Lung (tissue), 4 donors: ENCODE results near the genes KLHDC7A and ALDH4A1.

DNA sequence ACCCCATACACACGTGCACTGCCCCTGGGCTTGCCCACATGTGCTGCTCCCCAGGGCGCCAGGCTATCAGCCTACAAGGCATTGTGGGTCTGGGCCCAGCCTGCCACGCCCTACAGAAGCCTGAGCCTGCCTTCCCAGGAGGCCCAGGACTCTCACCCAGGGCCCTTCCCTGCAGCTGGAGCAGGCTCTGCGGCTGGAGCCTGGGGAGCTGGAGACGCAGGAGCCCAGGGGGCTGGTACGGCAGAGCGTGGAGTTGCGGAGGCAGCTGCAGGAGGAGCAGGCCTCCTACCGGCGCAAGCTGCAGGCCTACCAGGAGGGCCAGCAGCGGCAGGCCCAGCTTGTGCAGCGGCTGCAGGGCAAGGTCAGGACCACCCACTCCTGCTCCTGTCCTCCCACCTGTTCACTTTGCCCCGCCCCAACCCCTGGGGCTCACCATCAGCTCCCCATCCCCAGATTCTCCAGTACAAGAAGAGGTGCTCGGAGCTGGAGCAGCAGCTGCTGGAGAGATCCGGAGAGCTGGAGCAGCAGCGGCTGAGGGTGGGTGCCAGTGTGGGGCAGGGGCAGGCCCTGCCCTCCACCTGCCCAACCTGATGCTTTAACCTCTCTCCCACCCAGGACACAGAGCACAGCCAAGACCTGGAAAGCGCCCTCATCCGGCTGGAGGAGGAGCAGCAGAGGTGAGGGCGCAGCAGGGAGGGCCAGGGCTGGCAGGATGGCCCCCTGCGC, 8.1 kb downstream of the CROCC start:
- PRO-cap, result no peak
- RAMPAGE, long total RNA, result no peak
- RRBS, result no CpG with 5 or more reads among the region's 20 CpGs

GRCh38 chr1:16938561-16939282, 17.0 kb downstream of the CROCC start:
- PRO-cap, result no peak
- RAMPAGE, long total RNA, result no peak
- RRBS, result no CpG with 5 or more reads among the region's 43 CpGs

- PRO-cap, result no peak
- RAMPAGE, long total RNA, result no peak
- RRBS, result 94% methylated on average over 2 of the region's 22 CpGs
These were observed 22.1 kb downstream of the CROCC start for GRCh38 chr1:16943728-16944418.

DNA sequence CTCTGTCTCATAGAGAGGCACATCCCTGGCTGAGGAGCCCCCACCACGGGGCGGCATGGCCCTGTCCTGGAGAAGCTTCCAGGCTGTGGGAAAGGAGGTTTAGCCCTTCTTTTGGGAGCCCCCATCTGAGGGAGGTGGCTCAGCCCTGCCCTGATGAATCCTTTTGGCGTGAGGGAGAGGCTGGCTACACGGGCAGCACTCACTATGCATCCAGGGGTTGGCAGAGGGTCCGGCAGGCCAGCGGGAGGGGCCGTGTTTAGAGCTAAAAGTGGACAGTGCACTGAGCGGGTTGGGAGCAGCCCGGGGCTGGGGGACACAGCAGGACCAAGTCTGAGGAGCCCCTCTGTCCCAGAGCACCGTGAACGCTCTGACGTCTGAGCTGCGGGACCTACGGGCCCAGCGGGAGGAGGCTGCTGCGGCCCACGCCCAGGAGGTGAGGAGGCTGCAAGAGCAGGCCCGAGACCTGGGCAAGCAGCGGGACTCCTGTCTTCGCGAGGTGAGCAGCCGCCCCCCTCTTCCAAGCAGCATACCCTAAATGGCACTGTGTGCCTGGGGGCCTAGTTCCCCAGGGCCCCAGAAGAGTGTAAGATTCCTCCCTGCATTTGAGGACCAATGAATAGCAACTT, 25.9 kb downstream of the MFAP2 start:
- PRO-cap, result no peak
- RAMPAGE, long total RNA, result no peak
- RRBS, result 94% methylated on average over 5 of the region's 22 CpGs

DNA sequence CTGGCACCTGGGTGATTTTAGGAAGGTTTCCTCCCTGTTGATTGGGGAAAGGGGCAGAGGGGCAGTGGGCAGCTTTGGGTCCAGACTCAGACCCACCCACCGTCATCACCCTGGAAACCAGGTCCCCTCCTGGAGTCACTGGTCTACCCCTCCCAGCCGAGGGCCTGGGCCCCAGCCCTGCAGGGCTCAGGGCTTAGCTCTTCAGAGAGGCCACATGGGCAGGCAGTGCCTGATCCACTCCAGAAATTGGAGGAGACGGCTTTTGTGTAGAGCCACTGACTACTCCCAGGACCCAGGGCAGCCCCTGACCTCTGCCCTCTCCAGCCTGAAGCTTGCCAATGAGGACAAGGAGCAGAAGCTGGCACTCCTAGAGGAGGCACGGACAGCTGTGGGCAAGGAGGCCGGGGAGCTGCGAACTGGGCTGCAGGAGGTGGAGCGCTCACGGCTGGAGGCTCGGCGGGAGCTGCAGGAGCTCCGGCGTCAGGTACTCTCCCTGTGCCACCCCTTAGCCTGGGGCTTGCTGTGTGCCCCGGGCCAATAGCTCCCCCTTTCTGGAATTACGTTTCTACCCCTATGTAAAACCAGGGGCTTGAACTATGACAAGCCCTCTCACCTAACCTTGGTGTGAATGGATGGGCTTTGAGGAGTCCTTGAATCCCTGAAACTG, 24.6 kb downstream of the MFAP2 start:
- PRO-cap, result no peak
- RAMPAGE, long total RNA, result no peak
- RRBS, result 89% methylated on average over 6 of the region's 14 CpGs

GRCh38 chr1:16969474-16969980, 10.9 kb downstream of the MFAP2 start:
- PRO-cap, result no peak
- RAMPAGE, long total RNA, result no peak
- RRBS, result no CpG with 5 or more reads among the region's 14 CpGs

DNA sequence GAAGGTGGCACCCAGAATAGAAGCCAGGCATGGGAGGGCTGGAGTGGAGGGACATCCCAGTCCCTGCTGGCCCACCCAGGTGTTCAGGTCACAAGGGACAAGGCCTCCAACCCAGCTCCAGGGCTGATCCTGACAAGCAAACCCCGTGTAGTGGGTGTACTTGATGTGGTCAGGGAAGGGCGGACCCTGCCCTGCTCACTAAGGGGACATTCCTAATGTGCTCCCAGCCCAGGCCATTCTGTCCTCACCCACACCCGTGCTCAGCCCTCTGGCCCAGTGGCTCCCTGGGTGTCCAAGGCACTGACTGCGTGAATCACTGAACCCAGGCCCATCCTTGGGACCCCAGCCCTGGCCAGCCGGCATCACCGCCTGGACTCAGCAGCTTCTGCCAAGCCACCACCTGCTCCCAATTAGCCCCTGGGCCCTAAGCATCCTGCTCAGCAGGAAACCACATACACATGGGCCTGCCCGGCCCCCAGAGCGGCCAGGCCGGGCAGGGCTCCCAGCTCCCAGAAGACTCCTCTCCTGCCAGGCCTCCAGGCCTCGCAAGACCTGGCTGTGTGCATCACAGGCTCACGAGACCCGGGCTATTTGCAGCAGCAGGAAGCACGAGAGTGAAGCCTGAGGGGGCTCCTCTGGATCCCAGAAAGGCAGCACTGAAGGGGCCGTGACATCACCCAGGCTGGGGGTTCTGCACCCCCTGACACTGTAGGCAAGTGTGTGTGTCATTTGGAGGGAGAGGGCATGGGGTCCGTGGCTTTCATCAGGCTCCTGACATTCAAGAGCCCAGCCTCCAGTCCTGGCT, 1.8 kb downstream of the MFAP2 start:
- PRO-cap, result no peak
- RAMPAGE, long total RNA, result no peak
- RRBS, result 19% methylated on average over 6 of the region's 15 CpGs

- PRO-cap, result no peak
- RAMPAGE, long total RNA, result no peak
- RRBS, result 74% methylated on average over 5 of the region's 15 CpGs
These were observed 15.8 kb upstream of the PADI3 start for GRCh38 chr1:17232903-17233603.

DNA sequence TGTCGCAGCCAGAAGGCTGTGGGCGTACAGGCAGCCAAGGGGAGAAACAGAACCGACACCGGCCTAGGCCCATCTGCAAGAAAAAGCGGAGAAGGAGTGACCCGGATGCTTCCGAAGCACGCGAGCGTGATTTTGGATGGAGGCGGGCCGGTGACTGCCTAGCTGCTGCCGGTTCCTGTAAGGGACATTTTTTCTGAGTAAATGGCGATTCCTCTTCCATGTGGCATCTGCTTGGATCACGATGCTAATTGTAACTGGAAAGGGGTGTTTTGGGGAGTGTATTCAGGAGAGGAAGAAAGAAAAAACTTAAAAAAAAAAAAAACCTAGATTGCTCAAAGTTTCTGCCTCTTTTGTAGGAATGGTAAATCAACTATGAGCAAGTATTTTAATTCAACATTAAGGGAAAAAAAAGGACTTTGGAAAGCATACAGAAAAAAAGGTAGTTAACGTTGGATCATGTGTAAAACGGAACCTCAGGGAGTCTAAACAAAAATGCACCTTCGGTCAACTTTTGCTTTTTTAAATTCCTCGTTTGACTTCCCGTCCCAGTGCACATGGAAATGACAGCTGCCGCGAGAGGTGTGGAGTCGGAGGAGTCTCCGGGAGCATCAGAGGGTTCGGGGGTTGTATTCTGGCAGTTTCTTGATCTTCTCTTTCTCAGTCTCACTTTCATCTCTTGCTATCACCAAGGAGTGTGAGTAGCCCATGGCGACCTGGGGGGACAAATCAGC, 30.8 kb downstream of the RCC2 start:
- PRO-cap, result no peak
- RAMPAGE, long total RNA, result no peak
- RRBS, result no CpG with 5 or more reads among the region's 26 CpGs

GRCh38 chr1:17423439-17424357, 15.8 kb downstream of the RCC2 start:
- PRO-cap, result no peak
- RAMPAGE, long total RNA, result no peak
- RRBS, result no CpG with 5 or more reads among the region's 28 CpGs

DNA sequence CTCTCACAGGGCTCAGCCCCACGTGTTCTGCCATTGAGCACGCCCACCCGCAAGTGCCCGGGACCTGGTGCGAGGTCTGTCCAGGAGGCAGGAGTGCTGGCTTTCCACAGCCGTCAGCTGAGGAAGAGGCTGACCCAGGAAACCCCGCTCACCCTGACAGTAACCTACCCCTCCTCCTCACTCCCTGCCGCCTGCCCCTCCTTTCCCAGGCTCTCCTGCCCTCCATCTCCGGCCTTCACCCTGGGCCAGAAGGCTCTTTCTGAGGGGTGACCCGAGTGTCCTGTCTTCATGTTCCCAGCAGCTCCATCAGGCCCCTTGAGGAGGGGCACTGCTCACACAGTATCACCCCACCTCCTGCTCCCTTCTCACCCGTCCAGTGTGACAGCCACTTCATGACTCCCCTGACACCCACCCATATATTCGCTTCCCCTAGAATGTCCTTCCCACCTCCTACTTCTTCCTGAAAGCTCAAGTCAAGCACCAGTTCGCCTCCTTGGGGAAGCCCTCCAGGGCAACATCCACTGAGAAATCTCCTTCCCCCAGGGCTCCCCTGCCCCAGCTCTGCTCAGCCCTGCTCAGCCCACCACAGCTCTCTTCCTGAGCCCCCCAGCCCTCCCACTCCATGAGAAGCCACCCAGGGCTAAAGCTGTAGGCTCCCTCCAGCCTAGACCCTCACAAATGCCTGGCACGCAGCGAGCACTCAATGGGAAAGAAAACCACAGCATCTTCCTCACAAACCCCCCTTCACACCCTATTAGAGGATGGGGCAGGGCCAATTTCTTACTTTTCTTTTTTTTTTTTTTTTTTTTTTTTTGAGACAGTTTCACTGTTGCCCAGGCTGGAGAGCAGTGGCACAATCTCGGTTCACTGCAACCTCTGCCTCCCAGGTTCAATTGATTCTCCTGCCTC, 13.3 kb downstream of the RCC2 start:
- PRO-cap, result no peak
- RAMPAGE, long total RNA, result no peak
- RRBS, result no CpG with 5 or more reads among the region's 16 CpGs

DNA sequence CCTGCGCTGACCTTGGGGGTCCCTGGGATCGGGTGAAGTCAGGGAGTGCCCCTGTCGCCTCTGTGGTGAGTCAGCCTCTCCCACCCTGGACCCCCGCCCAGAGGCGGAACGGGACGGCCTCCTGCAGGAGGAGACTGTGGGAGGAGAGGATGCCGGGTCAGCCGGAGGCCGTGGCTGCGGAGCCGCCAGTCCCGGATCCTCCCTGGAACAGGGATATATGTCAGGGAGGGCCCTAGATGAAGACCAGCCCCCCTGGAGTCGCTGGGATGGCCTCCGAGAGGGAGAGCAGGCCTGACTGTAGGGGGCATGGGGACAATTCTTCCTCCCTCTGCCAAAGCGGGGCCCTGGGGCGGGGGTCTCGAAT, 794 bp downstream of the ARHGEF10L start:
- PRO-cap, result no peak
- RAMPAGE, long total RNA, result no peak
- RRBS, result no CpG with 5 or more reads among the region's 18 CpGs

DNA sequence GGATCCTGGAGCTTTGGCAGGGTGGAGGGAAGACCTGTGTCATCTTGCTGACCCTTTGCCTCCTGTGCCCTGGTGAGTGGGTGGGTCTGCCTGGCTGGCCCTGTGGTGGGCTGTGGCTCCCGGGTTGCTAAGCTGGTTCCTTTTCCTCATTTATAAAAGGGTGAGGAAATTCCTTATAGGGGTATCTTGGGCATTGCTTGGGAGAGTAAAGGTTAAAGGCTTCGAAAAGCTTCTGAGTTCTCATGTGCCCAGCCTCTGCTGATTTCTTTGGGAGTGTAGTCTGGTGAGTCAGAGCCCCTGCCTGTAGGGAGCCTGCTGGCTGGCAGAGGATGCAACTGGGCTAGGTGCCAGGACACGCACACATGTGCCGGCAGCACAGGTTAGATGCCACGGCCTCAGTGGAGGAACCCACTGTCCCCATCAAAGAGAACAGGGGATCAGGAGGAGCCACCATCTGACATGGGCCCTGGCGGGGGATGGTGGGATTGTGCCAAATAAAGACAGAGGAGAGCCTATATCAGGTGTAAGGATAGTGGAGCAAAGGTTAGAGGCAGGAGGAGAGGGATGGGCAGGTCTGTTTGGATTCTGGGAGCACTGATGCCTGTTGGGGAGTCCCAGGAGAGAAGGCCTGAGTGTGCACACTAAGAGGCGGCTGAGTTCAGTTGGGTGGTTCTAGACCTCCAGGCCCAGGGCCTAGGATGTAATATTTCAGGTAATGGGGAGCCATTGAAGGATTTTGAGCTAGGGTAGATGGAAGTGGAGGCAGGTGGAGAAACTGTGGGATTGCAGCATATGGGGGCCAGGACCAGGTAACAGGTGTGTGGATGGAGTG, 85.4 kb downstream of the ARHGEF10L start:
- PRO-cap, result no peak
- RAMPAGE, long total RNA, result no peak
- RRBS, result no CpG with 5 or more reads among the region's 7 CpGs

DNA sequence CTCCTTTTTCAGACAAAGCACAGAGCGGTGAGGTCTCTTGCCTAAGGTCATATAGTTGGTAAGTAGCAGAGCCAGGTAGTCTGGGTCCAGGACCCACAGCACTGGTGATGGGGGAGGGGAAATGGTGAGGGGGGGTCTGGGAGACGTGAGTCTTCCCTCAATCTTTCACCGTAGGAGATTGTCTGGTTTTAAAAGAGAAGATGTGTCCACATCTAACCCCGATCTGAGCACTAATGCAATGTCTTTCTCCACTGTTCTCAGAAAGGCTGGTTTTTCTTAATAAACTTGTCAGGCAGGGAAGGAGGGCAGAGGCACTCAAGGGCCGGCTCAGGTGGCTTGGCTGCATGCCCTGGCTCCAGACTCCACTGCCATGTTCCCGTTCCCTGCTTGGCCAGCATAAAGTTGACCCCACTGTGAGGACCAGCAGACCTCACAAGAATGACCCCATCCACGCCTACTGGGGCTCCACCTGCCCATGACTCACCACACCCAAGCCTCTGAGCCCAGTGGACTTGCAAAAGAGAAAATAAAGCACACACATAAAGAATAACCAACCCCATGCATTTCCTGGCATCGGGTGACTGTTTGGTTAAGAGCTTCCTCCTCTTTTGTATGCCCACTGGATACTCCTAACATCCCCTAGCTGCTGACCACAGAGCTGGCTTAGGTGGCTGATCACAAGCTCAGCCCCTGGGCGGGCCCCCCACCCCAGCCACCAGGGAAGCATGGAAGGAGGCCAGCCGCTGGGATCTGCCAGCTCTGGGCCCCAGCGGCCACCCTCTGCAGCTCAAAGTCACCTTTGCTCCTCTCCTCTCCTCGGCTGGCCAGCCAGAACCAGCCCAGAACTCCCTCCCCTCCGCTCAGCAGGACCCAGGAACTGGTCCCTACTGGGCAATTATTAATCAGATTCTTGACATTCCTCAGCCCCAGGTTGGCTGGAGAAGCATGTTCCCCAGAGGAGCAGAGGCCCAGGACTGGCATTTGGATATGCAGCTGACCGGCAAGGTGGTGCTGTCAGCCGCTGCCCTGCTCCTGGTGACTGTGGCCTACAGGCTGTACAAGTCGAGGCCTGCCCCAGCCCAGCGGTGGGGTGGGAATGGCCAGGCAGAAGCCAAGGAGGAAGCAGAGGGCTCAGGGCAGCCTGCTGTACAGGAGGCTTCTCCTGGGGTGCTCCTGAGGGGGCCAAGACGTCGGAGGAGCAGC, at the start of gene KLHDC7A:
KLHDC7A (plus strand) TSS at position 894 of the 1,203 bp plus-strand sequence.
- PRO-cap, result no peak
- RAMPAGE, long total RNA, result no peak
- RRBS, result no CpG with 5 or more reads among the region's 19 CpGs

DNA sequence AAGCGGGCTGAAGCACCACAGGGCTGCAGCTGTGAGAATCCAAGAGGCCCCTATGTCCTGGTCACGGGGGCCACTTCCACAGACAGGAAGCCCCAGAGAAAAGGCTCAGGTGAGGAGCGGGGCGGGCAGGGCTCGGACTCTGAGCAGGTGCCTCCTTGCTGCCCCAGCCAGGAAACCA, 399 bp downstream of the KLHDC7A start:
- PRO-cap, result no peak
- RAMPAGE, long total RNA, result no peak
- RRBS, result no CpG with 5 or more reads among the region's 5 CpGs

GRCh38 chr1:18572279-18572517, 58.4 kb upstream of the PAX7 start:
- PRO-cap, result no peak
- RAMPAGE, long total RNA, result no peak
- RRBS, result no CpG with 5 or more reads among the region's 3 CpGs

- PRO-cap, result no peak
- RAMPAGE, long total RNA, result no peak
- RRBS, result no CpG with 5 or more reads among the region's 9 CpGs
These were observed 39.5 kb downstream of the PAX7 start for GRCh38 chr1:18670020-18670737.

DNA sequence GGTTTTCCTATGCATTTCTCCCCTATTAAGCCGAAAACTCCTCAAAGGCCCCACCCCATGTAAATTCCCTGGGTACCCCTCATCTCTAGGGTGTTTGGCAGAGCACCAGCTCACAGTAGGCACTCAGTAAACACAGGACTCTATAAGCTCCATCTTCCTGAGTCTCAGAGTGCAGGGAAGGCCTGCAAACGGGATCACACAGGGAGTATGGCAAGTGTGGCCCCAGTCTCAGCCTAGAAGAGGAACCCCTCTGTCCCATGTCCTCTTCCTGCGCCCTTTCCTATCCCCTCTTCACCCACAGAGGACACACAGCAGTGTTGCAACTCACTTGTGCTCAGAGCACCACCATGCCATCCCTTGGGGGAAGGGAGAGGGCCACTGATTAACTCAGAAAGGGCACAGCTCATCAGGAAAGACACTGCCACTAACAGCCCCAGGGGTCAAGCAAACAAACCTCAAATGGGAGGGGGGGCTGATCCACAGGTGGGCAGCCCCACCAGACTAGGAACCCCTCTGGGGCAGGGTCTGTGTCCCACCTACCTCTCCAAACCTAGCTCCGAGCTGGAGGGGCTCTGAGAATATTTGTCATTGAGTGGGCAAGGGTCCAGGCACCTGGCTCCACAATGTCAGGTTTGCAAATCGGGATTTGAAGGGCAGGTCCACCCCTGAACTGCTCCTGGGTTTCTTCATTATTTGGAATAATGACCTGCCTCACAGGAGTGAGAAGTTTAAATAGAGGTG, 1.2 kb downstream of the ALDH4A1 start:
- PRO-cap, result no peak
- RAMPAGE, long total RNA, result no peak
- RRBS, result no CpG with 5 or more reads among the region's 5 CpGs

DNA sequence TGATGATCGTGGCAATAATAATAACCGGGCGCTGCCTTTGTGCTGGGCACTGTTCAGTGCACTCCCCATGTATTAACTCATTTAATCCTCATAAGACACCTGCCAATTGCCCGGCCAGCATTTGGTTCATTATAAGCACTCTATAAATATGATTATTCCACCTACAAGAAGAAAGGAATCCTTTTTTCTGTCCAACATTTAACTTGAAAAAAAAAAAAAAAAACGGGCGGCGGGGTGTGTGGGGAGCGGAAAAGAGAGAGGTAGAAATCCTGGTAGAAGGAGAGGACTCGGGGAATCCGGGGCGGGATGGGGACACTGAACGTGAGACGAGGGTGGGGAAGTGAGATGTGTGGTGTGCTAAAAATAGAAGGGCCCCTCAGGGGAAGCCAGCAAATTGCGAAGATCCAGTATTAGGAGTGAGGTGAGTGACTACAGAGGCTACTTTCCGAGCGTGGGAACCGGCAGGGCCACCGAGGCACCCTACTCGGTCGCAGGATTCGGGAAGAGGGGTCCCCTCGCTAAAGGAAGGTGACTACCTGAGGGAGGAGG, 556 bp downstream of the ALDH4A1 start:
- PRO-cap, result no peak
- RAMPAGE, long total RNA, result no peak
- RRBS, result 31% methylated on average over 3 of the region's 22 CpGs

- PRO-cap, result unidirectional peak, minus-strand start at chr1:18902526; unidirectional peak, plus-strand start at chr1:18902995
- RAMPAGE, long total RNA, result no peak
- RRBS, result 1% methylated on average over 40 of the region's 83 CpGs
These were observed at the start of gene ALDH4A1 for GRCh38 chr1:18902274-18903332. ALDH4A1 (minus strand) TSS chr1:18902555.